T47D (cell line): Measurements from ENCODE around the genes MFSD10, GRK4 and HGFAC.

- RRBS: no CpG with 5 or more reads among the region's 20 CpGs
These were observed 13.5 kb downstream of the SH3BP2 start for GRCh38 chr4:2806167-2806909.

DNA sequence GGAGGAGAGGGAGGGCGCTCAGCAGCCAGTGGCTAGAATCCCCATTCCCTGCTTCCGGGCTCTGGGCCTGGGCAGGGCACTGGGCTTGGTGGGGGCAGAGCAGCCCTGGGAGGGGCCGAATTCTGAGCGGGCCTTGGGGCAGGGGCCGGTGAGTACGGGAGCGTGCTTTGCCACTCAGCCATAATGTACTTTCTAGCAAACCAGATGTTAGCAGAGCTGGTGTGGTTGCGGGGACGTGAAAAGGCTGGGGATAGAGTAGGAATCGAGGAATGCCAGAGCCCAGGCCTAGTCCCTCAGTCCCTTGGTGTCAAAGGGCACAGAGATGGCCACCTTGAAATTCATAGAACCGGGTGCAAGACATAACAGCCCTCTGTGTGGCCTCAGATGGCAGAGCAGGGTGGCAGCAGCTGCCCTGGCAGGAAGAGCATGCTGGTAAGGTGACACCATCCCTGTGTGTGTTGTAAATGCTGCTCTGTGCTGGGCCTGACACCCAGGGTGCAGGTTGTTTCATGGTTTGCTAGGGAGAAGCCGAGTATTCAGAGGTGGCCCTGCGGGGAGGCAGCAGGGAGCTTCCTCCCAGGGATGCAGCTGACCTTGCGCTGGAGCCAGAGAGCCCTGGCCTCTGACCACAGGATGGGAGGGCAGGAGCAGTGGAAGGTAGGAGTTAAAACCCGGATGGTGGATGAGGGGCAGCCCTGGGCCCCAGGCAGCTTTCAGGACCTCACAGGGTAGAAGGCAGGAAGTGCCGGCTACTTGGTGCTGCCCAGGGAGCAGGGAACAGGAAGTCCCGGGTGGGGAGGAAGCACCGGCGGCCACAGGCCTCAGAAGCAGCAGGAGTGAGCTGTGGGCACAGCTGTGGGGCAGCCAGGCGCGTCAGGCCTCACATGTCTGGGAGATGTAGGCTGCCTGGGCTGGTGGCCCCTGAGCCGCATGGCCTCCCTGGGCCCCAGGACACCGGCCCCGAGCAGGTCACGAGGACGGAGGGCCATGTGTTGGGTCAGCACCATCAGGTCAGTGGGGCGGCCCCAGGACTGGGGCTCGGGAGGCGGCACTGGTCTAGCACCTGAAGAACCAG lies 18.9 kb downstream of the SH3BP2 start:
- RRBS: 71% methylated on average over 7 of the region's 29 CpGs

DNA sequence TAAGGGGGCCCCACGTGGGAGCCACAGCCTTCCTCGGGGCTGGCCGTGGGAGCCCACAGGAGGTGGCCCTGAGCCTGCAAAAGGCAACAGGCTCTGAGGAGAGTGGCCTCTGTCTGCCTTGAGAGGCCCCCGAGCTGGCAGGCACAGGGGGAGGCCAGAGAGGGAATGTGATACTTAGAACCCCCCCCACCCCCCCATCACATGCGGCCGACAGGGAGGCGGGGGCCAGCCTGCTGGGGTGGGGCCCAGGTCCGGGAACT lies 19.6 kb downstream of the SH3BP2 start:
- RRBS: no CpG with 5 or more reads among the region's 8 CpGs

DNA sequence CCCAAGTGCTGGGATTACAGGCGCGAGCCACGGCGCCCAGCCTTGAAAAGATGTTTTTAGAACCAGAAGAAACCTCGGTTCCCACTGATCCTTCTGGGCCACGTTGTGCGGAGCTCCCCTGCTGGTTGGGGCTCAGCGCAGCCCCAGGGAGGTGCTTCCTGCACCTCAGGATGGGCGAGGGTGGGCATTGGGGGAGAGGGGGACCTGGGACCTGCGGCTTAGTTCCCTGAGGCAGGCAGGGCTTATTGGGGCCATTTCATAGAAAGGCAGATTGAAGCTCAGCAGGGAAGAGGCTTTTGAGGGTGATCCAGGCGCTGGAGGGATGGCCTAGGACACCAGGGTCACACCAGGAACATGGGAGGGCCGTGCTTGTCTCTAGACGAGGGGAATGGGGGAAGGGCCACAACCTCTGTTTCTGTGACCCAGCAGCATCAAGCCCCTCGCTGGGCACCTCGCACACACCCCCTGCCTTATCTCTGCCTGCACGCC lies 6.3 kb upstream of the ADD1 start:
- RRBS: no CpG with 5 or more reads among the region's 16 CpGs

DNA sequence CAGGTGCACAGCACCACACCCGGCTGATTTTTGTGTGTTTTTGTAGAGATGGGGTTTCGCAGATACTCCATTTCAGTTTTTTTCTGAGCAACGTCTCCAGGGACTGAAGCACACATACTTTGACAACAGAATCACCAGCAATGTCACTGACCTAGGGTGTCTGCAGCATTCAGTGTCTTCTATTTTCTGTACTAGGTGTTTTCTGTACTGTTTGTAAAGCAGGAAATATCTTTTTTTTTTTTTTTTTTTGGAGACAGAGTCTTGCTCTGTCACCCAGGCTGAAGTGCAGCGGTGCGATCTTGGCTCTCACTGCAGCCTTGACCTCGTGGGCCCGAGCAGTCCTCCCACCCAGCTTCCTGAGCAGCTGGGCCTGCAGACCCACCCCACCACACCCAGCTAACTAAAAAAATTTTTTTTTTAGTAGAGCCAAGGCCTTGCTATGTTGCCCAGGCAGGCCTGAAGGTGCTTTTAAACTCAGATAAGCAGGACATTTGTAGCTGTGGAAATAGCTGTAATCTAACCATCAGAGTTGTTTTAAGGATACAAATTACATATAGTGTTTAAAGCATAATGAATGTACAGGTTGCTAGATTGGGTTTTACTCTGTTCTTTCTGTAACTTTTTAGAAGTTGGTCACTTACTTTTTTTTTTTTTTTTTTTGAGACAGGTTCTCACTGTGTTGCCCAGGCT lies 9.0 kb downstream of the ADD1 start:
- RRBS: no CpG with 5 or more reads among the region's 7 CpGs

DNA sequence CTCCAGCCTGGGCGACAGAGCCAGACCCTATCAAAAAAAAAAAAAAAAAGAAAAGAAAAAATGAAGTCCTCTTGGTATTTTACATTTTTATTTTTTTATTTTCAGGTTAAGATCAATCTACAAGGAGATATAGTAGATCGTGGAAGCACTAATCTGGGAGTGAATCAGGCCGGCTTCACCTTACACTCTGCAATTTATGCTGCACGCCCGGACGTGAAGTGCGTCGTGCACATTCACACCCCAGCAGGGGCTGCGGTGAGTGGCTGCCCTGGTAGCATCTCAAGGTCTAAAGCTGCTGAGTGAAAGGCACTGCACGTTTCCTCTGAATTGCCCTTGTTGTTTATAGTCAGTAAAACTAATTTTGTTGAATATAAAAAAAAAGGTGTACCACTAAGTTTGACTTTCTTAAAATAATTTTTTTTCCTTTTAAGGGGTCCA lies 40.1 kb downstream of the MFSD10 start:
- RRBS: no CpG with 5 or more reads among the region's 10 CpGs

GRCh38 chr4:2900516-2901265 lies 33.9 kb downstream of the MFSD10 start:
- RRBS: no CpG with 5 or more reads among the region's 12 CpGs

GRCh38 chr4:2934705-2935064 lies at the start of gene MFSD10:
Gene MFSD10 (minus strand): TSS chr4:2934825.
- RRBS: 3% methylated on average over 18 of the region's 47 CpGs

DNA sequence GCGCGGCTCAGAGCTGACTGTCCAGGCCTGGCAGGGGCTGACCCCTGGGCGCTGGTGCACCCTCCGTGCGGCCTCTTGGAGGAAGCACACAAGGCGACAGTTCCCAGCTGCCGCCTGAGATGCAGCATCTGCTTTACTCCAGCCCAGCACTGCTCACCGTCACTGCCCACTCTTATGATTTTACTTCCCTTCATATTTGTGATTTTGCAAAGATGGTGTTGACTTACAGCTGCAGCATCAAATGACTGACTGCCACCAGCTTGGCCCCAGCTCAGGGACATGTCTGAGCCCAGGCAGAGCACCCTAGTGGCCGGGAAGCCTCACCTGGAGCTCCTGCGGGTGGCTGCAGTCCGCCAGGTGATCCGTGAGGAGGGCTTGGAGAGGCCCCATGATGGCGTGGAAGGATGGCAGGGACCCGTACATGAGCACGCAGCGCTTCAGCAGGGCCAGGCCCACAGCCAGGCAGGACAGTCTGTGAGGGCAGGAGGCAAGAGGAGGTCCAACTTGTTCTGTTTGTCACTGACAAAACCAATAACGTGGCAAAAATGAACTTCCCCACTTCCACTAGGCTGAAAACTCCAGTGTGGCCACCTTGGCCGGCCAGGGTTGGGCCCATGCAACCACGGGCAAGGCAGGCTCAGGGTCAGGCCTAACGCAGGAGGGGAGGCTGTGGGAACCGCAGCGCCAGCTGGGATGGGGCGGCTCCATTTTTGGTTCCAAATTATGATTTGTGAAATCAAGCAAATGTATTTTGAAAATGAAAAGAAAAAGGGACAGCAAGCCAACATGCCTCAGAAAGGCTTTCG lies 6.8 kb upstream of the MFSD10 start:
- RRBS: no CpG with 5 or more reads among the region's 24 CpGs

- RRBS: 3% methylated on average over 40 of the region's 84 CpGs
These were observed at the start of gene GRK4 for GRCh38 chr4:2963525-2964180. Gene GRK4 (plus strand): TSS chr4:2963571.

DNA sequence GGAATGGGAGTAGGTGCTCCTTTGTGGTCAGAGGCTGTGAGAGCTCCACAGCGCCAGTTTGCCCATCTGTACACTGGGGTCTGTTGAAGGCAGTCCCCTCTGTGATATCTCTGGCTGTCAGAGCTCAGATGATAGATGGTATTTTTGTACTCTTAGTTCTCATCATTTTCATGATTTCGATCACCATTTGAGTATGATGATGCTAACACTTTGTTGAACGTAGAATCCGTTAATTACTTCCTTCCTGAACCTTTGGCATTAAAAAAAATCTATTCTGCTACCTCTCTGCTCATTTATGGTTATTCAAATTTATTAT lies 33.9 kb downstream of the HTT start:
- RRBS: no CpG with 5 or more reads among the region's 4 CpGs

GRCh38 chr4:3126995-3127689 lies 52.7 kb downstream of the HTT start:
- RRBS: no CpG with 5 or more reads among the region's 13 CpGs

DNA sequence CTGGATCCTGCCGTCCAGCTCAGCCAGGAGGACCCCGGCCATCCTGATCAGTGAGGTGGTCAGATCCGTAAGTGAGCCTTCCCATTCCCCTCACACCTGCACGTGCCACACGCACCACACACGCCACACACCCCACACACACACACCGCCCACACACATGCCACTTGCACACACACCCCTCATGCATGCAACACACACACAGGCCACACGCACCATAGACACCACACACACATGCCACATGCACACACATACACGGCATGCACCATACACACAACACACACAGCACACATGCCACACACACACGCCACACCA lies 20.1 kb upstream of the MSANTD1 start:
- RRBS: 94% methylated on average over 2 of the region's 10 CpGs

GRCh38 chr4:3354289-3354856 lies 61.6 kb downstream of the RGS12 start:
- RRBS: no CpG with 5 or more reads among the region's 5 CpGs

GRCh38 chr4:3384271-3384816 lies 57.4 kb upstream of the HGFAC start:
- RRBS: no CpG with 5 or more reads among the region's 13 CpGs

GRCh38 chr4:3390016-3390719 lies 51.6 kb upstream of the HGFAC start:
- RRBS: no CpG with 5 or more reads among the region's 26 CpGs

- RRBS: no CpG with 5 or more reads among the region's 16 CpGs
These were observed at the start of gene HGFAC for GRCh38 chr4:3441648-3442152. Gene HGFAC (plus strand): TSS chr4:3441968.

DNA sequence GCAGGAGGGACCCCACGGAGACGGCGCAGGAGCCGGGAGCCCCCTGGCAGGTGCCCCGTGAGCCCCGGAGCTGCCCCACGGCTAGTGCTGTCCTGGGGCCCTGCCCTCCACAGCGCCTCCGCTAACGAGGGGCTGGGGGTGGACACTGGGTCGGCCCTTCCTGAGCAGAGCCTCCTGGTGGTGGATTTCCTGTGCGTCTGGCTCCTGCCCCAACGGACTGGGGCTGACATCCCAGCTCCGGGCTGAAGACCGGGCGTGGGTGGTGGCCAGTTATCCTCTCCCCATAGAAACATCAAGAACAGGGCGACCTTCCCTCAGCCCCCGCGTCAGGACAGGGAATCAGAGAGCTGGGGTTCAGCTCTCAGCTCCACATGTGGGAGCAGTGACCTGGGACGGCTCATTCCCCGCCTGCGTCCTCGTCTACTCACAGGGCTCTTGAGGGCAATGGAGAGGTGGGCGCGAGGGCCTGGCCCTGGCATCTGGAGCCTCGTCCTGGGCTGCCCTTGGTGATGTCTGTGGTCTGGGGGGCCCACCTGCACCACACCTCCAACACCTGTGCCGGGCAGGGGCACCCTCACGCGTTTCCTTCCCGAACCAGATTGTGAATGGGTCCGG lies 3.3 kb downstream of the DOK7 start:
- RRBS: 94% methylated on average over 9 of the region's 31 CpGs

- RRBS: 76% methylated on average over 9 of the region's 14 CpGs
These were observed 4.0 kb downstream of the DOK7 start for GRCh38 chr4:3467171-3467514.

DNA sequence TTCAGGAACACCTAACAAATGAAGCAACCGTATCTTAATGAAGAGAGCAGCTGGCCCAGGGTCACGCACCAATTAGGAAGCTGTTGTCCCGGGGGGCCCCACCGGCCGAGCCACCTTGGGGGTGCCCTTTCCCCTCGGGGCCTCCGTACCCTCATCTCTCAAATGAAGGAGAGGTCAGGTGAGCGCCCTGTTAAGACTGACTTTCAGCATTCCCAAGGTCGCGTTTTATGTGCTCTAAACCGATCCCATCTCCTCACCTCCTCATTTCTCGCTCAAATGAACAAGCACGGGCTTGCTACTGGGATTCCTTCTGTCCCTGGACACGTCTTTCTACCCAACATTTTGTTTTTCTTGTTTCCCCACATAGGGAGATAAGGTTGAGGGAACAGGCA lies 749 bp downstream of the LRPAP1 start:
- RRBS: no CpG with 5 or more reads among the region's 14 CpGs